Uterus (tissue), 7 donors: Measurements from ENCODE around the genes HIGD1A, ZNF197 and CDCP1.

- PRO-cap, 4 experiments: no peak in any of the 4 experiments
- RAMPAGE, long total RNA, 2 experiments: no peak in any of the 2 experiments
- RRBS: no CpG with 5 or more reads among the region's 12 CpGs
Observed at GRCh38 chr3:42639163-42639983, 14.1 kb upstream of the ZBTB47 start.

GRCh38 chr3:42780263-42780734, 7.2 kb upstream of the CCDC13 start:
- PRO-cap, 4 experiments: no peak in any of the 4 experiments
- RAMPAGE, long total RNA, 2 experiments: no peak in any of the 2 experiments
- RRBS: no CpG with 5 or more reads among the region's 4 CpGs

DNA sequence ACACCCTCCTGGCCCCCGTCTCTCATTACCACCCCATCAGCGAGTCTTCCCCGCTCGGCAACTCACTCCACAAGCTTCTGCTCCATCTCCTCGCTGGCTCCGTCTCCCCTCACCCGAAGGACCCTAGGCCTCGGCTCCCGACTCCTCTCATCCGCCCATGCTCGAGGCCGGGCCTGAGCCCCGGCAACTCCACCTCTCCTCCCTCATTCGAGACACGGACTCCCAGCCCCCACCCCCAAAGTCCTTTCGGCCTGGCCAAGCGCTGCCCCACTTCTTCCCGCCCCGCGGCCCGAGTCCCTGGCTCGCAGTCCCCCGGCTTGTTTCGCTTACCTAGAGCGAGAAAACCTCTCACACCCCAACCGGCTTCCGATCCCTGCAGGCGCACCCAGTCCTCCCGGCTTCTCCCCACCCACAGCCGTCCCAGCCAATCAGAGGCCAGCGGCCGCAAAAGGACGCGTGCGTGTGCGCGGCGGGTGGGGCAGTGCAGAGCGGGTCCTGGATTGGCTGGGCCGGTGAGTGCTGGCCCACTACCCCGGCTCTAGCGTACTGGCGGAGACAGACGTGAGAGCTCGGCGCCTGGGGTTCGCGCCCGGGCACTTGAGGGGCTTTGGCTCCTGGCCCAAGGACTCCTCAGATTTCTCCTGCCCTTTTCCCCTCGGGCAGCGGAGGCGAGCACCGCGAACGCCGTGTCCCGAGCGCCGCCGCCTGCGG, at the start of gene HIGD1A:
HIGD1A (minus strand) TSS at position 385 of the 711 bp plus-strand sequence.
- PRO-cap, 4 experiments: peak in 4 of 4 experiments; most common plus-strand start position 558 of the sequence (in 4); most common minus-strand start position 328 of the sequence (in 2)
- RAMPAGE, long total RNA, 2 experiments: start-site peak on the minus strand in 2 of 2 experiments, centred at positions 360 to 376 of the sequence, 400 to 2,608 reads per replicate
- RRBS: 2% methylated on average over 11 of the region's 61 CpGs

DNA sequence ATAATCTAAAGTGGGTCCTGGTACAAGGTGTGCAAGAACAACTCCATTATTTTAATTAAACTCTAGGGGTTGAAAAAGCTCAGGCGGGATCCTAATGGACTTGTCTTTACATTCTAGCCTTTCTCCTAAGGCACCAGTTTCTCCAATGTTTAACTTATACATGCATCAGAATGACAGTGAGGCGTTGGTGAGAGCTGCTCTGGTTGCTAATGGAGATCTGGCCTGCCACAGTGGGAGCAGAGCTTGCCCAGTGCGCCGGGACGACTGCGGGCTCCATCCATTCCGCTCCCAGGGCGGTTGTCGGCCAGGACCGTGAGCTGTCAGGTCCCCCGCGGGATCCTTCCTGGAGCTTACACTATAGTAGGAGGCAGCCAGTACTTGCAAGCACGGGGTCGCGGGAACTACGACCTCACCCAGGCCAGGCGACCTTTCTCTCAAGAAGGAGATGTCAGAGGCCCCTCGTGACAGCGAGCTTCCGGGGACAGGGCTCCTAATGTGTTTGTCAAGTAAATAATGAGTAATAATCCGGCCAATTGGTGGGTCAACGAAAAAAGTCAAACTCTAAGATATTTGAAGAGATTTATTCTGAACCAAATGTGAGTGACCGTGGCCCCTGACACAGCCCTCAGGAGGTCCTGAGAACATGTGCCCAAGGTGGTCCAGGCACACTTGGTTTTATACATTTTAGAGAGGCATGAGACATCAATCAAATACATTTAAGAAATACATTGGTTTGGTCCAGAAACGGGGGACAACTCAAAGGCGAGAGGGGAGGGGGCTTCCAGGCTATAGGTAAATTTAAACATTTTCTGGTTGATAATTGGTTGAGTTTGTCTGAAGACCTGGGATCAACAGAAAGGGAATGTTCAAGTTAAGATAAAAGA, 1.1 kb upstream of the HIGD1A start:
- PRO-cap, 4 experiments: peak in 1 of 4 experiments; most common plus-strand start position 228 of the sequence (in 1)
- RAMPAGE, long total RNA, 2 experiments: no peak in any of the 2 experiments
- RRBS: no CpG with 5 or more reads among the region's 25 CpGs

- PRO-cap, 4 experiments: no peak in any of the 4 experiments
- RAMPAGE, long total RNA, 2 experiments: no peak in any of the 2 experiments
- RRBS: no CpG with 5 or more reads among the region's 5 CpGs
Observed at GRCh38 chr3:42831174-42831781, 22.0 kb downstream of the ACKR2 start.

GRCh38 chr3:42876443-42876794, 740 bp upstream of the CYP8B1 start:
- PRO-cap, 4 experiments: no peak in any of the 4 experiments
- RAMPAGE, long total RNA, 2 experiments: no peak in any of the 2 experiments
- RRBS: no CpG with 5 or more reads among the region's 1 CpG

- PRO-cap, 4 experiments: peak in 2 of 4 experiments; most common minus-strand start chr3:42936770 (in 1)
- RAMPAGE, long total RNA, 2 experiments: no peak in any of the 2 experiments
- RRBS: no CpG with 5 or more reads among the region's 19 CpGs
Observed at GRCh38 chr3:42936584-42937150, 481 bp downstream of the KRBOX1 start.

- PRO-cap, 4 experiments: peak in 1 of 4 experiments; most common minus-strand start chr3:43190704 (in 1)
- RAMPAGE, long total RNA, 2 experiments: no peak in any of the 2 experiments
- RRBS: no CpG with 5 or more reads among the region's 9 CpGs
Observed at GRCh38 chr3:43190397-43191319, 84.8 kb upstream of the POMGNT2 start.

DNA sequence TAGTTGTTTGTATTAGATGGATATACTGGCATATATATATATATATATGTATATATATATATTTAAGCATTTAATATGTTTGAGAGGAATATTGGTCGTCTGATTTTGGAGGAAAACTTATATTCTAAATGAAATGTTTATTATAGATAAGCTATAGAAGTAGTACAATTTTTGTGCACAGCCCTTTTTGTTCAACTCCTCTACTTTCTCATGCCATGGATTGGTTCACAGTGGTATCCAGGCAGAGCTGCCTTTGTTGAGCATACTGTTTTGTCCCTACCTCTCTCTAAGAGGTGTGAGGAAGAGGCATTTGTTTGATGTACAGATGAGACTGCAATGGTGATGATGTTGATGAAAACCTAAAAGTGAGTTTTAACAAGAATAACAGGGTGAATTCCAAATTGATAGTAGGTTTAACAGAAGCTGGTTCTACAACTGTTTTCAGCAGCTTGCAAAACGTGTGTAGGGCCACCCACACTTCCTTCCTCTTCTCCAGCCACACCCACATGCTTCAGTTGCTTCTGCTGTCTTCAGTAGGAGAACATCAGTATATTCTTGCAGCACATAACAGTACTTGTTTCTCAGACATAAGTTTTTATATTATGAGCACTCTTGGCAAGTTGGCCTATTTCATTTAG, 10.2 kb downstream of the SNRK start:
- PRO-cap, 4 experiments: no peak in any of the 4 experiments
- RAMPAGE, long total RNA, 2 experiments: no peak in any of the 2 experiments
- RRBS: no CpG with 5 or more reads among the region's 2 CpGs

- PRO-cap, 4 experiments: no peak in any of the 4 experiments
- RAMPAGE, long total RNA, 2 experiments: no peak in any of the 2 experiments
- RRBS: no CpG with 5 or more reads among the region's 9 CpGs
Observed at GRCh38 chr3:43485808-43486189, 136.0 kb downstream of the ANO10 start.

DNA sequence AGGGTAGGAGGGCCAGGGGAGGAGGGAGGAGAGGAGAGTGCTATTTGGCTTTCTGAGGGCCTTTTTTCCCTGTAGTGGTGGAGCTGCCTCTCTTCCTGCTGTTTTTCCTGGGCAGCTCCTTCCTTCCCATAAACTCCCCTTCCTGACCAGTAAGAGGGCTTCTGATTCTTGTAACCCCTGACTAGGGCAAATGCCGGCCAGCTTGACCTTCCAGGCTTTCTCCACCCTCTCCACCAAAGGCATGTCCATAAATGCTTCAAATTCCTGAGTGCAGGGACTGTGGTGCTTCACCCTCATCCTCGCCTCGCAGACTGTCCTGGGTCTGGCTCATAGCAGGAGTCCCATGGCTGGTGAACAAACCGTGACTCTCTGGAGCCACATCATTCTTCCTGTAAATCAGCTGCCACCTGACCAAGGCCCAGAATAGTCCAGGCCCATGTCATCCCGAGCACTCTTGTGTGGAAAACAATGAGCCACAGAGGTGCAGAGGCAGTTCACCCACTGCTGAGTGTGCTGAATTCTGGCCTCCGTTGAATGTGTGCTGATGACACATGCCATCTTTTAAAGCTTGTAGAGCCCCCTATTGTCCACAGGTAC, 68.5 kb downstream of the ABHD5 start:
- PRO-cap, 4 experiments: peak in 2 of 4 experiments; most common plus-strand start position 468 of the sequence (in 2); most common minus-strand start position 313 of the sequence (in 2)
- RAMPAGE, long total RNA, 2 experiments: no peak in any of the 2 experiments
- RRBS: no CpG with 5 or more reads among the region's 6 CpGs

DNA sequence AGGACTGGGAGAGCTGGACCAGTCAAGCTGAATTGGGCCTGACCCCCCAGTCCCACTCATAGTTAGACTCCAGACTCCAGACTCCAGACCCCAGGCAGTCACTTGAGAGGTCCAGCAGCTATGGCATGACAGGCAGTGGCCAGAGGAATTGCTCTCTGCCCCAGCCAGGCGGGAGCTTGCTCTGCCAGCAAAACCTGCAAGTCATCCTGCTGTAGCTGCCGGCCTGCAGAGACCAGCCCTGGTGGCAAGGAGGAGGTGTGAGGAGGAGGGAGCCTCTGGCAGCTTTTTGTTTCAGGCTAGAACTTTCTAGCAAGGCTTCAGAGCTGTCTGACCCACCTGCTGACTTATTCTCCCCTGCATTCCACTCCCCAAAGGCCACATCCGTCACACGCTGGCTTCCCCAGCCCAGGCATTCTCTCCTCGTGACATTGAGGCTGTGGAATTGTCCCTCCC, 82.5 kb downstream of the ABHD5 start:
- PRO-cap, 4 experiments: no peak in any of the 4 experiments
- RAMPAGE, long total RNA, 2 experiments: no peak in any of the 2 experiments
- RRBS: no CpG with 5 or more reads among the region's 5 CpGs

GRCh38 chr3:43872780-43873391, 182.1 kb downstream of the ABHD5 start:
- PRO-cap, 4 experiments: no peak in any of the 4 experiments
- RAMPAGE, long total RNA, 2 experiments: no peak in any of the 2 experiments
- RRBS: no CpG with 5 or more reads among the region's 7 CpGs

- PRO-cap, 4 experiments: no peak in any of the 4 experiments
- RAMPAGE, long total RNA, 2 experiments: no peak in any of the 2 experiments
- RRBS: no CpG with 5 or more reads among the region's 2 CpGs
Observed at GRCh38 chr3:44355687-44356075, 17.1 kb downstream of the TCAIM start.

- PRO-cap, 4 experiments: peak in 4 of 4 experiments; most common plus-strand start chr3:44625040 (in 3); most common minus-strand start chr3:44624943 (in 2)
- RAMPAGE, long total RNA, 2 experiments: start-site peak on the plus strand in 1 of 2 experiments, at chr3:44625000-44625458 at its widest, 5 to 29 reads per replicate; start-site peak on the minus strand in 1 of 2 experiments, at chr3:44624852-44624943 at its widest, 10 reads per replicate
- RRBS: 1% methylated on average over 35 of the region's 52 CpGs
Observed at GRCh38 chr3:44624601-44625563, at the start of gene ZNF197. Gene ZNF197 (plus strand): TSS chr3:44625036.

DNA sequence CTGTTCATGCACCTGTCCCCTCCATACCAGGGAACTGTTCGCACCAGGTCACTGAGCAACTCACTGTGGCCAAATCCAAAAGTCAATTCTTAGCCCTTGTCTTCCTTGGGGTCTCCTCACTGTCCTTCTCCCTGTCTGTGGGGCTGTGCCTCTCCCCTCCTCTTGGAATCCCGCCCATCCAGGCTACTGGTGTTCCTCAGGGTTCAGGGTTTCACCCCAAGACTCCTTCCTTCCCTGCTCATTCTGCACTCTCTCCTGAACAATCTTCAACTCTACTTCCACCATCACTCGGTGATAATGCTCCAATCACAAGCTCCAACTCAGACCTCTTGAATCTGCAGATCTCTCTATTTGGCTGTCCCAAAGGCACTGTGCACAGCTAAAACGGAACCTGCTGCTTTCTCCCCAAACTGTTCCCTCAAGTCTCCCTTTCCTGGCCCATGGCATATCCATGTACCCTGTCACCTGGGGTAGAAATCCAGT, 24.2 kb downstream of the ZDHHC3 start:
- PRO-cap, 4 experiments: no peak in any of the 4 experiments
- RAMPAGE, long total RNA, 2 experiments: no peak in any of the 2 experiments
- RRBS: no CpG with 5 or more reads among the region's 4 CpGs

DNA sequence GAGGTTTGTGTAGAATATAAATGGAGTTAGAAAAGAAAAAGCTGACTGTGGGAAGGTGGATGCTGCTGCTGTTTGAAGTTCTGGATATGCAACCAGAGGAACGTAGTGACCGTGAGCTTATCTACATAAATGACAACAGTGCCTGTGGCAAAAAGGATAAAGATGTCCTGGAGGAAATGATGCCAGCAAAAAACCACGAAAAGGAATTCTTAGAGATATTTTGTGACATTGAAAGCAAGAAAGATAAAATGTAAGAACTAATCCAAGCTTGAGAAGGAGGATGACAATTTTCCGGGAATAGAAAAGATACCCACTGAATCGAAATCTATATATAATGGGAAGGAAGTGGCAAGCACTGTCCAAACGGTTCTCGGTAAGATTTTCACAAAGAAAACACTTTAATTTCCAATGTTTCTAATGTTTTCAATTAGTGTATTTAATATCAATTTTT, 19.3 kb downstream of the CLEC3B start:
- PRO-cap, 4 experiments: no peak in any of the 4 experiments
- RAMPAGE, long total RNA, 2 experiments: no peak in any of the 2 experiments
- RRBS: no CpG with 5 or more reads among the region's 7 CpGs

- PRO-cap, 4 experiments: no peak in any of the 4 experiments
- RAMPAGE, long total RNA, 2 experiments: no peak in any of the 2 experiments
- RRBS: no CpG with 5 or more reads among the region's 6 CpGs
Observed at GRCh38 chr3:45143166-45144183, 2.7 kb downstream of the CDCP1 start.

DNA sequence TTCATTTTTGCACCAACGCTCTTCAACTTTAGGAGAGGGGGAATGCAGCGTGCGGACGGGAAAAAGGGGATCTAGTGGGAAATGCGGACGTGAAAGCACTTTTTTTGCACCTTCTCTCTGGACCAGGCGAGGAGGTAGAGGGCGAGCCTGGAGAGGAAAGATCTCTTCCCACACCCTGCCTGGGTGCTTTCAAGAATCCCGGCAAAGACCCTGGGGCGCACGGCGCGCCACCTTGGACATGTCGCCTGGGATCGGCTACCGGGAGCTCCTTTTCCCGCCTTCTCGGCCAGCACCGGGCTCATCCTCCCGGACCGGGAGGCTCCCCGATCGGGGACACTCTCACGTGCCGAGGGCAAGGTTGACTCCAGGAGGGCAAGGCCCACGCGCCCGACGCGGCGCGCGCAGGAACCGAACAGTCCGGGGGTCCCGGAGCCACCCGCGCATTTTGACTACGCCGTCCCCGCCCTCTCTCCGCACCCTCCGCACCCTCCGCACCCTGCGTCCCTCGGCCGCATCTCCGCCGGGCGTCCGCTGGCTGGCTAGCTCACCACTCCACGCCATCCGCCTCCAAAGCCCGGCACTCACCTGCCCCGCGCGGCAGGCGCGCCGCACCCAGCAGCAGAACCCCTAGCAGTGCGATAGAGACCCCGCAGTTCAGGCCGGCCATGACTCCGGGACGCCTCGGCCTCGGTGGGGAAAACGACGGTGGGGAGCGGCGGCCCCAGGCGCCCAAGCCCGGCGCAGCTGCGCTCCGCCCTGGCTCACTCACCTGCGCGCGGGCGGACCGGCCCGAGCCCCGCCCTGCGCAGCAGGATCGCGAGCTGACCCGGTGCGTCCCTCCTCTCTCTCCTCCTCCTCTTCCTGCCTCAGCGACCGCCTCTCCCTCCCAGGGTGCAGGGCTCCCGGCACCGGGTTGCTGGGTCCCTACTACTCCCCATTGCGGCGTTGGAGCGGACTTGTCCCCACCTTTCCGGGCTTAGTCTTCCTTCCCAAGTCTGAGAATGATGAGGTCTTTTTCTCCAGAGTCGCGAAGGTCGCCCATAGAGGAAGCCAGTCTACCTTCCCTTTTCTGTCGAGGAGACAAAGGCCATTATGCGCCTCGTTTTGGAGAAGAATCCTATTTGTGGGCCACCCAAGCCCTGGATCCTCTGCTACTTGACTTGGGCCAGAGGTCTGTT, at the start of gene CDCP1:
CDCP1 (minus strand) TSS at position 758 of the 1,178 bp plus-strand sequence.
- PRO-cap, 4 experiments: peak in 4 of 4 experiments; most common plus-strand start position 514 of the sequence (in 2); most common minus-strand start position 758 of the sequence (in 4)
- RAMPAGE, long total RNA, 2 experiments: no peak in any of the 2 experiments
- RRBS: 5% methylated on average over 70 of the region's 102 CpGs

DNA sequence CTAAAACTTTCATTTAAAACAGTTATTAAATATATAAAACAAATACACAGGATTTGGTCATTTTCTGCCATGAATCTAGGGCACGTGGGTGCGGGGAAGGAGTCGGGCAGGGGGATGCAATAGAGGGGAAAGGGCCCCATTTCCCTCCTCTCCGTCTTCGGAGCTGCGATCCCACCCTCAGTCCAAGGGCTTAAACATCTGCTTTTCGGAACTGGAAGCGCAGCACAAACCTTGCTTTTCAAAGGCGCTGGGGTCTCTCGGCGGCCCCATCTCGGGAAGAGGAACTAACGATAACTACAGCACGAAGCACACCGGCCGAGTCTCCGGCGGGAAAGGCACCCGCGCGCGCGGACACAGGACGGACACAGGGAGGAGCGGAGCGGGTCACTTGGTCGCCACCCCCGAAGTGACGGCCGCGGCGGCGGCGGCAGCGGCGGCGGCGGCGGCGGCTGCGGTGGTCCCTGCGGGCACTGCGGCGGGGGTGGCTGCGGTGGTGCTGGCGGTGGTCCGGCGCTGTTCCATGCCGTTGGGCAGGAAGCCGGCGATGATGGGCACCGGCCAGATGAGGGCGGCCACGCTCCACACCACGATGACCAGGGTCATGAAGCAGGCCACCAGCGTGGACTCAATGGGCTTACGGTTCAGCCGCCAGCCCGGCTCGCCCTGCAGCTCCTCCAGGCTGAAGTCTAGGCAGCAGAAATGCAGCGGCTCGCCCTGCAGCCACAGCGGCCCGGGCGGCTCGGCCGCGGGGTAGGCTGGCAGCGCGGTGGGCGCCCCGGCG, 1.2 kb downstream of the TMEM158 start:
- PRO-cap, 4 experiments: peak in 3 of 4 experiments; most common plus-strand start position 589 of the sequence (in 1); most common minus-strand start position 522 of the sequence (in 2)
- RAMPAGE, long total RNA, 2 experiments: no peak in any of the 2 experiments
- RRBS: 1% methylated on average over 20 of the region's 73 CpGs